Prostate gland (tissue), 2 donors: ENCODE results near the genes ZKSCAN7, KIF15, CLEC3B and CCR9.

DNA sequence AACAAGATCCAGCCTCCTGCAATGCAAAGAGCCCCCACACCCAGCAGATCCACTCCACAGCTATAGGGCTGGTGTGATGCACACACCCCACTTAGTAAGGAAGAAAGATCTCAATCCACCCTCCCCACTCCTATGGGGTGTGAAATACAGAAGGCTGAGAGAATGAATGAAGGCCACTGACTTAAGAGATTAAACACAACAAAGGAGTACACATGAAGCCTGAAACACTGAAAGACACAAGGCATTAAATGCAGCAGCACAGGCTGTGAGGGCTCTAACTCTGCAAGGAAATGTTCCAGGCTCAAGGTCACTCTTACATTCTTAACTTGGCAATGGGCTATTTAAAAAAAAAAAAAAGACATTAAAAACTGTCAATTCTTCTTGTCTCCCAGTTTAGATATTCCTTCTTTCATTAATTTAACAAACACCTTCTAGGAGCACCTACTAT lies 32.2 kb upstream of the ZNF445 start:
- PRO-cap: no peak
- RAMPAGE, long total RNA, 2 experiments: no peak in any of the 2 experiments

- PRO-cap: no peak
- RAMPAGE, long total RNA, 2 experiments: start-site peak on the plus strand in 1 of 2 experiments, at chr3:44555192-44555217 at its widest, 46 reads per replicate
Observed at GRCh38 chr3:44554724-44555692, at the start of gene ZKSCAN7. Gene ZKSCAN7, plus strand, starts transcription at chr3:44555193.

DNA sequence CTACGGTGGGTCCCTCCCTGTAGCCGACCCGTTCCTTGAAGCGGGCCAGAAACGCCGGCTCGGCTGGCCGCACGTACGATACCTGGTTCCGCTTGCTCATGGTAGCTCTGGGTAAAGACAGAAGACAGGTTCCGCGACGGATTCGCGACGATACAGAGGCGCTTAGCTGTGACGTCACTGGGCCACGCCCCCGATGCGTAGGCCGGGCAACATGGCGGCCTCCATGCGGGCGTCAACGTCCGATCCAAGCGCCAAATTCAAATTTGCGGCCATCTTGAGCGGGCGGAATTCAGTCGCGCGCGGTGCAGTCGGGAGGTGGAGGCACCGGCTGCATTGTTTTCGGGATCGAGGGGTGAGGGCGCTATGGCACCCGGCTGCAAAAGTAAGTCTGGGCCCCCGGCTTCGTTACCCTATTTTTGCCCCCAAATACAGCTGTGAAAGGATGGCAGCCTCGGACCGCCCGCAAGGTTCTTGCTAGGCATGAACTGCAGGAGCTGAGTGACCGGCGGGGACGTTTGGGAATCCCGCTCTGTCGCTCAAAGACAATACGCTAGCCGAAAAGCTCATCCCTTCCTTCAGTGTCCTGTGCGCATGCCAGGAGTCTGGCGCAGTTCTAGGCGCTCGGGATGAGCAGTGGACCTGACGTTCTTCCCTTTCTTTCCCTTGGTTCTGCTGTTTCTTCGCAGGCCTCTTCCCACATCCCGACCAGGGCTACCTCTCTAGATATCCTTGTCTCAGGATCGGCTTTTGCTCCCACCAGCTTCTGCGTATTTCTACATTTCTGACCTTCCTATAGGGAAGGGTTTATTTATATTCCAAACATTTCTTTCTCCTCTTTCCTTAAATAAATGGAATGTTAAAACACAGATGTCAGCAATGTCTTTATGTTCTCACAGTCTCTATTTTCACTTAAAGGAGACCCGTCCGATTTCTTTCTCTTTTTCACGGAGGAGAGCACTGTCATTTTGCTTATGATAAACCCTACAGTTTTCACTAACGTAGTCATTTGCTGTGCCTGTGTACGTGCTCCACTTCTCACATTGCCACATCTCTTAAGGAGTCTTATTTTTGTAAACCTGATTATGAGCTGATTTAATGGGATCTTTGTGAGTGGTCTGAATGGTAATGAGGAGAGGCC lies at the start of gene KIF15:
Gene KIF15 (plus strand): TSS at position 292 of the 1,138 bp plus-strand sequence.
- PRO-cap: bidirectional peak, plus-strand start at position 272 of the sequence, minus-strand start at position 119 of the sequence
- RAMPAGE, long total RNA, 2 experiments: start-site peak on the plus strand in 1 of 2 experiments, centred at position 283 of the sequence, 27 reads per replicate; start-site peak on the minus strand in 2 of 2 experiments, centred at positions 108 to 110 of the sequence, 160 to 872 reads per replicate

GRCh38 chr3:45025804-45026415 lies at the start of gene CLEC3B:
Gene CLEC3B, plus strand, starts transcription at chr3:45026303.
- PRO-cap: no peak
- RAMPAGE, long total RNA, 2 experiments: start-site peak on the plus strand in 2 of 2 experiments, at chr3:45026138-45026309 at its widest, 56 to 213 reads per replicate

DNA sequence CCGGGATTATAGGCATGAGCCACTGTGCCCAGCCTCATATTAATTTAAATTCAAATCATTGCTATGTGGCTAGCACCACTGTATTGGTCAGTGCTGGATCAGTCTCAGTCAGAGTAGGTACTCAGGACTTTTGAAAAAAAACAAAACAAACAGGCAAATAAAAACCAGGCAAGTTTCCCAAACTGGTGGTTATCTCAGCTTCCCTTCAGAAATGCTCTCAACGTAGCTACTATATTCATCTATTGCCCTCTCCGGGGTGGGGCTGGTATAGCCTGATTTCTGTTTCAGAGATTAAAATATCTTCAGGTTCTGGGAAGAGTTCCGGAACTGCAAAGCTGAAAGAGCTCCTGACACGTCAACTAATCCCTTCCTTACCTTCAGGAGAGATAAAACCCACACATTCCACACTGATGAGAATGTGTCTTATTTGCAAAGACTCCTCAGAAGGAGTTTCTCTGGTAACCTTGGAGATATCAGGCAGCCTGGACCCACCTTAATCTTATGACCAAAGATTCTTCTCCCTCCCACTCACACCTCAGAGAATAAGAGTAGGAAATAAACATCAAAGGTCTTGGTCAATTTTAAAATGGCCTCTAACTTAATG lies 54.0 kb downstream of the CDCP1 start:
- PRO-cap: no peak
- RAMPAGE, long total RNA, 2 experiments: no peak in any of the 2 experiments

GRCh38 chr3:45218943-45219452 lies 7.1 kb downstream of the TMEM158 start:
- PRO-cap: no peak
- RAMPAGE, long total RNA, 2 experiments: no peak in any of the 2 experiments

GRCh38 chr3:45366387-45366738 lies 22.0 kb upstream of the LARS2 start:
- PRO-cap: no peak
- RAMPAGE, long total RNA, 2 experiments: no peak in any of the 2 experiments

- PRO-cap: no peak
- RAMPAGE, long total RNA, 2 experiments: no peak in any of the 2 experiments
Observed at GRCh38 chr3:45537995-45538505, 56.5 kb upstream of the LIMD1 start.

DNA sequence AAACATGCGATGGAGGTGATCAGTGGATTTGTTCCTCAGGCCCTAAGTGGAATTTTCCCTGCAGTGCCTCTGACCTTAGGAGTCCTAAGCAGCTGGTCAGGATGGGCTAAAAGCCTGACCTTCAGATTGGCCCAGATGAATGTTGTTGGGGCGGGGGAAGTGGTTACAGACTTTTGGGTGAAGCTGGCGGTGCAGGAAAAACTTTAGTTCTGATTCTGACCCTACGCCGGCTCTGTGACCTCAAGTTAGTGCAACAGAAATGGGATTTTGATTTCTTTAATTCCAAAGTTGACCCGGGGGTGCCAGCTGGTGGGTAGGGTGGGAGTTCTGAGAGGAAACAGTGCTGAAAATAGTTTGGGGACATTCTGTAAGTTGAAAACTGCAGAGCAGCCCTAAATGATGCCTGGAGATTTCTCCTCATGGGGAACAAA lies 34.7 kb upstream of the LIMD1 start:
- PRO-cap: no peak
- RAMPAGE, long total RNA, 2 experiments: no peak in any of the 2 experiments

GRCh38 chr3:45582662-45583428 lies 11.7 kb upstream of the LIMD1 start:
- PRO-cap: no peak
- RAMPAGE, long total RNA, 2 experiments: no peak in any of the 2 experiments

GRCh38 chr3:45608955-45609350 lies 14.4 kb downstream of the LIMD1 start:
- PRO-cap: no peak
- RAMPAGE, long total RNA, 2 experiments: no peak in any of the 2 experiments

DNA sequence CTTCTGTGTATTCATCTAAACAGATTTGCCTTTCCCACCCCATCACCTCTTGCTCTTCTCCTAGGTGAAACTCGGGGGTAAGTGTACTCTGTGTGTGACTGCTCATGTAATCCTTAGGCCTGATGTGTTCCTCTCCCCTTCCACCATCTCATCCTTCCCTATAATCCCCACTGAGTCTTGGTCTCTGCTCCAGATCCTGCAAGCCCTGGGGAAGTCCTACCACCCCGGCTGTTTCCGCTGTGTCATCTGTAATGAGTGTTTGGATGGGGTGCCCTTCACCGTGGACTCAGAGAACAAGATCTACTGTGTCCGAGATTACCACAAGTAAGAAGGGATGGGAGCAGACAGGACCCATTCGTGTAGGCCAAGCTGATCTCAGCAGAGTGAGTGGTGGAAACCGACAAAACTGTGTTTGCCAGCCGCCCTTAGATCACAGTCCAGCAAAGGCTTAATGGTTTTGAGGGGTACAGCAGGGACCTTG lies 16.7 kb upstream of the SACM1L start:
- PRO-cap: no peak
- RAMPAGE, long total RNA, 2 experiments: no peak in any of the 2 experiments

GRCh38 chr3:45886001-45886798 lies at the start of gene CCR9:
Gene CCR9, plus strand, starts transcription at chr3:45886543.
- PRO-cap: no peak
- RAMPAGE, long total RNA, 2 experiments: no peak in any of the 2 experiments

- PRO-cap: no peak
- RAMPAGE, long total RNA, 2 experiments: no peak in any of the 2 experiments
Observed at GRCh38 chr3:45958284-45959076, 15.2 kb downstream of the CXCR6 start.

DNA sequence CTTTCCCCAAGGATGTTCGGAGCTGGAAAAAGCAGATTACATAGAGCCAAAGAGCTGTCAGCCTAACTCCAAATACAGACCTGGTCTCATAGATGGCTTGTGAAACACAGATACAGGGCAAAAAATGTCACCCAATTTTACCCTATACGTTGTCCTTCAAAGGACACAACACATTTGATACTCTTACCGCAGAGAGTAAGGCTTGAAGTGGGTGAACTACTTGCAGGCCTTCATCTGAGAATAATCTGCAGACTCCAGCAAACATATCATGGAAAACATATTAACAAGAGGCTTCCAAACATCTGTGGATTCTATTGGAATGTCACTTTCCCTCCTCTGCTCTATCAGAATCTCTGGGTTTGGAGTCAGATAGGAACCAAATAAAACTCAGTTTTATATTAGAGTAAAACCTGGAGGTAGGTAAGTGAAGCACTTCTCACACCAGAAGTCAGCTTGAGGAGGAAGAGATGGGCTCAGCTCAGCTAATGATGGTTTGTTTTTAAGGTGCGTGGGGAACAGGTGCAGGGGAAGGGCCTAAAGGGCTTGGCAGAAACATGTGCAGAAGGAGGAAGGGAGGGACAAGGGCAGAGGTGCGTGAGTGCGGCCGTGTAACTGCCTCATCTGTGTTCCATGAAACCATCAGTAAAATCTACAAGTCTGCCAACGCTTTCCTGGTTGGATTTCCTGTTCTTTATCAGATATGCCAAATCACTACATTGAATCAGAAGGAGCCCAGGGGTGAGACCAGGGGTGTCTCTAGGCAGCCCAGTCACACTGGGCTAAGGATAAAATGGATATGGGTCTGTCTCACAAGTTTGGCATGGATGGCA lies 20.1 kb downstream of the FYCO1 start:
- PRO-cap: no peak
- RAMPAGE, long total RNA, 2 experiments: no peak in any of the 2 experiments

DNA sequence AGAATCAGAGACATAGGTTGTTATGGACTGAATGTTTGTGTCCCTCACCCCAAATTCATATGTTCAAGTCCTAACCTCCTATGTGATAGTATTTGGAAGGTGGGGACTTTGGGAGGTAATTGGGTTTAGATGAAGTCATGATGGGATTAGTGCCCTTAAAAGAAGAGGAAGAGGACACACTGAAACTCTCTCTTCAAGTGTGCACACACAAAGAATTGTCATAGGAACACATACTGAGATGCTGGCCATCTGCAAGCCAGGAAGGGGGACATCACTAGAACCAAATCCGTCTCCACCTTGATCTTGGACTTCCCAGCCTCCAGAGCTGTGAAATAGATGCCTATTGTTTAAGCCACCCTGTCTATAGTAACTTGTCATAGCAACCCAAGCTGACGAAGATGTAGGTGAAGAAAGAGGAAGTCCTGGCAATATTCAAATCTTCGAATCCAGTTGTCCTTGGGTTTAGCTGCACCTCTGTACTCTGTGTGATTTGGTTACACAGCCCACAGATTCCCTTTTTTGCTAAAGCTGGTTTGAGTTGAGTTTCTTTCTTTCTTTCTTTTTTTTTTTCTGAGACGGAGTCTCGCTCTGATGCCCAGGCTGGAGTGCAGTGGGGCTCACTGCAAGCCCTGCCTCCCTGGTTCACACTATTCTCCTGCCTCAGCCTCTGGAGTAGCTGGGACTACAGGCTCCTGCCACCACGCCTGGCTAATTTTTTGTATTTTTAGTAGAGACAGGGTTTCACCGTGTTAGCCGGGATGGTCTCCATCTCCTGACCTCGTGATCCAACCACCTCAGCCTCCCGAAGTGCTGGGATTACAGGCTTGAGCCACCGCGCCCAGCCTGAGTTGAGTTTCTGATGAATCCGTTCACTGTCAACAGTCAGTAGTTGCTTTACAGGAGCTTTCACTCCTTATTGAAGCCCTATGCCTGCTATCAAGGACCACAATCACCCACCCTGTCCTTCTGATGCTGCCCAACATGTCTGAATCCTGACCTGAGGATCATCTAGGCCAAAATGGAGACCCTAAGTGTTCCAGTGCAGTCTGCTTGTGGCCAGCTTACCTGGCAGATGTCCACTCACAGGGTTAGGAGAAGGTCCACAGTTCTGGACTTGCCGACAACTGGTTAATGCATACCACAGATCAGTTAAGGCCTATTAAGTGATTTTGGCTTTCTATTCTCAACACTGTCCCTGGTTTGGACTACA lies 68.2 kb upstream of the XCR1 start:
- PRO-cap: no peak
- RAMPAGE, long total RNA, 2 experiments: no peak in any of the 2 experiments

DNA sequence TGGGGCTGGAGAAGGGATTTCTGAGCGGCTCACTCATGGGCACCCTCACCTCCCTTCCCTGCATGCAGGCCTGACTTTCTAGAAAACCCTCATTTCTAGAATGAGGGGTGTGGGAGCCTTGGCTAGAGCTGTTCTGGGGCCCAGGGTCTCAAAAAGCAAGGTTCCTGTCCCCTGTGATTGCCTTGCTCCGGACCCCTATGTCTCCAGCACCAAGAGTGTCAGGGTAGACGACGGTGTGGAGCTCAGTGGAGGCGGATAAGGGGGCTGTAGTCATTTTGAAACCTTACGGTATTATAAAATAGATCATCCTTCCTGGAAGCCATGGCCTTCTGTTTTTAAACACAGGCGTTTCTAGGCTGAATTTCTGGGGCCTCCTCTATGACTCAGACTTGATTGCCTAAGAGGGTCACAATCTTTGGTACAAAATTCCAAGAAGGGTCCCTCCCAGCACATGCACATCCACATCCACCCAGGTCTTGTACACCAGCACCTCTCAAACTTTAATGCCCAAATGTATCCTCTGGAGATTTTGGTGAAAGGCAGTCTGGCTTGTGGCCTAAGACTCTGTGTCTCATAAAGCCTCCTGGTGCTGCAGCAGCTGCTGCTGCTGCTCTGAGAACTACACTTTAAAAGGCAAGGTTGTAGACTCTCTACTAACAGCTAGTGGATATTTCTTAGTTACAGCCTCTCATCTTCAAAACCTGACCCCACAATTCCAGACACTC lies 70.5 kb upstream of the XCR1 start:
- PRO-cap: no peak
- RAMPAGE, long total RNA, 2 experiments: no peak in any of the 2 experiments

DNA sequence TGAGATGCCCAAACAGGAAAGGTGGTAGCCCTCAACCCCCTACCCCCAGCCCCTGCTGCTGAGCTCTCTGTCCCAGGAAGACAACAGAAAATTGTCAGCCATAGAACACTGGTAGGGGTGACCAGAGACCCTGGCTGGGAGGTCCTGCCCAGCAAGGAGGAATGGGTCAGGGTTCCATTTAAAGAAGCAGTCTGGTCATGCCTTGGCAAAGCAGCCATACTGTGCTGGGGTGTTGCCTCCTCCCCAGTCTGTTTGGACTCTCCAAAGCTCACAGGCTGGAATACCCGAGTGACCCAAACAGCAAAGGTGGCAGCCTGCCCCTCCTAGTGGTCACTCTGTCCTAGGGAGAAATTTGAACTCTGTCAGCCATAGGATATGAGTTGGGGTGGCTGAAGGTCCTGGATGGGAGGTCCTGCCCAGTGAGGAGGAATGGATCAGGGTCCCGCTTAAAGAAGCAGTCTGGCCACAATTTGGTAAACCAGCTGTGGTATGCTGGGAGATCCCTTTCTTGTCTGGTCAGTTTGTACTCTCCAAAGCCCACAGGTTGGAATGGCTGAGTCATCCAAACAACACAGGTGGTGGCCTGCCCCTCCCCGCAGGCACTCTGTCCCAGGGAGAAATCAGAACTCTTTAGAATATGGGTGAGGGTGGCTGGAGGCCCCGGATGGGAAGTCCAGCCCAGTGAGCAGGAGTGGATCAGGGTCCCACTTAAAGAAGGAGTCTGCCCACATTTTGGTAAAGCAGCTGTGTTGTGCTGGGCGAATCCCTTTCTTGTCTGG lies 45.1 kb downstream of the CCR1 start:
- PRO-cap: no peak
- RAMPAGE, long total RNA, 2 experiments: no peak in any of the 2 experiments

DNA sequence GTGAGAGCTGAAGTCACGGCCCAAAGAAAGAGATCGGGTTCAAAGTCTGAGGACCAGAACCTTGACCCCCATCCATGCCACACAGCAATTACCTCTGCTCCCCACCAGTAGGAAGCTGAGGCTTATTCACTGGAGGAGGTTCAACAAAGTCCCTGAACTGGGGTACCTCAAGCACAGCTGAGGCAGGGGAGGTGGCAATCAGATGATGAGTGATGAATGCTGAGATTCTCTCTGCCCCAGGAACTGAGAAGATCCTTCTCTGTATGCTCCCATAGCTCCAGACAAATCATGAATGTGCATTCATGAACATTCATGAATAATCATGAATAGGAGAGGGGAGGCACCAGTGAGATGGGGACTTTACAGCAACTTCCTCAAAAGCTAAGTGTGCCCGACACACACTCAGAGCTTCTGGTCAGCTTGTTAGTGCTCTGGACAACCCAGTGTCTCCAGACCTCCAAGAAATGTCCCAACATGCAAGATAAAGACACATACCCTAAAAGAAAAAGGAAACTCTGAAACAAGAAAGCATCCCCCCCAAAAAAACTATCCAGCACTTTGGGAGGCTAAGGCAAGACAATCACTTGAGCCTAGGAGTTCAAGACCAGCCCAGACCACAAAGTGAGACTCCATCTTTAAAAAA lies 24.3 kb downstream of the LRRC2 start:
- PRO-cap: no peak
- RAMPAGE, long total RNA, 2 experiments: no peak in any of the 2 experiments

DNA sequence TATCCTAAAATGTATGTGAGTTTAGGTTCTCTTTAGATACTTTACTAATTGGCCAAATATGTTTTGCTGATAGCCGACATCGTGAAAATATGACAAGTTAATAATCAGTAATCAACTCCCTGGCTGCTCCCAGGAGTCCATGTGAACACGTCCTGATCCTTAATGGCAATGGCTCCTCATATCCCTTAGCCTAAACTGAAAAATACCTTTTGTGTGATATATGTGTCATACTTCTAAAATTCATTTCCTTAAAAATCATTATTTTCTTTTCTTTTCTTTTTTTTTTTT lies 552 bp upstream of the LRRC2 start:
- PRO-cap: no peak
- RAMPAGE, long total RNA, 2 experiments: no peak in any of the 2 experiments